Caco-2 (cell line): ENCODE data around the genes FBXO17 and EID2B.

- PRO-cap = no peak
- RRBS = no CpG with 5 or more reads among the region's 4 CpGs
These were observed 5.7 kb downstream of the EIF3K start for GRCh38 chr19:38624611-38625129.

DNA sequence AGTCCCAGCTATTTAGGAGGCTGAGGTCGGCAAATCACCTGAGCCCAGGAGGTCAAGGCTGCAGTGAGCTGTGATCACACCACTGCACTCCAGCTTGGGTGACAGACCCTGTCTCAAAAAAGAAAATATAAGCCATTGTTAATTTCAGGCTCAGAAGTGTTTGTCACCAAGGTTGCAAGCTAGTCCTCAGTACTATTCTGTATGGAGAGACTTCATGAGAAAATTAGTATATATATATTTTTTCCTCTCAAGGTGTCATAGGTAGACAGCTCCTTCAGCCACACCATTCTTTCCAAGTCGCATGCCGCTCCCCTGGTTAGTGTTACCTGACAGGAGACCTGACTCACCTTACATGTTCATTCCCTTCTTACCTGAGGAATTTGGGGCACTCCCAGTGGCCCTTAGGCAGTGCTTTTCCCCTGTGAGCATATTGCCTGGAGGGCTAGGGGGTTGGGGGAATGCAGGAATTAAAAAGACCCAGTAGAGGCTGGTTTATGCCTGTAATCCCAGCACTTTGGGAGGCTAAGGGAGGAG, 9.1 kb upstream of the ACTN4 start:
- PRO-cap = no peak
- RRBS = no CpG with 5 or more reads among the region's 3 CpGs

DNA sequence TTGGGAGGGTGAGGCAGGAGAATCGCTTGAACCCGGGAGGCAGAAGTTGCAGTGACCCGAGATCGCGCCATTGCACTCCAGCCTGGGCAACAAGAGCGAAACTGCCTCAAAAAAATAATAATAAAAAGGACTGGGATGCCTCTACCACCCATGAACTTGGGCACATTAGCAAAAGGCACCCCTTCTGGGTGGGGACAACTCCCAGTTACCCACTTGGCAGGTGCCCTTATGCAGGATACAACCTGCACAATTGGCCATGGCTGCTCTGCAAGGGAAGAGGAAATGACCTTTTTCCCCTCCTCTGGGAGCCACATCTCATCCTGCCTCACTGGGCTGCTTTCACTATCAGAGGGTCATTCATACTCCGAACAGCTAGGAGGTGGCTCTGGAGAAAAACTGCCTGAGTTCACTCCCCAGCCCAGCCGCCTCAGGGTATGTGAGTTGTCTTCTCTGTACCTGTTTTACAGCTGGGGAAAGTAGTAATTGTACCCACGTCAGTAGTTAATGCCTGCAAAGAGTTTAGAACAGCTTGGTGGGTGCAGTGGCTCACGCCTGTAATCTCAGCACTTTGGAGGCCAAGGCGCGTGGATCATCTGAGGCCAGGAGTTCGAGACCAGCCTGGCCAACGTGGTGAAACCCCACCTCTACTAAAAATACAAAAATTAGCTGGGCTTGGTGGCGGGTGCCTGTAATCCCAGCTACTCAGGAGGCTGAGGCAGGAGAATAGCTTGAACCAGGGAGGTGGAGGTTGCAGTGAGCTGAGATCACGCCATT, 7.0 kb upstream of the ACTN4 start:
- PRO-cap = no peak
- RRBS = no CpG with 5 or more reads among the region's 16 CpGs

- PRO-cap = no peak
- RRBS = no CpG with 5 or more reads among the region's 8 CpGs
These were observed 3.8 kb downstream of the ACTN4 start for GRCh38 chr19:38651000-38651870.

GRCh38 chr19:38655257-38655921, 7.9 kb downstream of the ACTN4 start:
- PRO-cap = no peak
- RRBS = no CpG with 5 or more reads among the region's 6 CpGs

DNA sequence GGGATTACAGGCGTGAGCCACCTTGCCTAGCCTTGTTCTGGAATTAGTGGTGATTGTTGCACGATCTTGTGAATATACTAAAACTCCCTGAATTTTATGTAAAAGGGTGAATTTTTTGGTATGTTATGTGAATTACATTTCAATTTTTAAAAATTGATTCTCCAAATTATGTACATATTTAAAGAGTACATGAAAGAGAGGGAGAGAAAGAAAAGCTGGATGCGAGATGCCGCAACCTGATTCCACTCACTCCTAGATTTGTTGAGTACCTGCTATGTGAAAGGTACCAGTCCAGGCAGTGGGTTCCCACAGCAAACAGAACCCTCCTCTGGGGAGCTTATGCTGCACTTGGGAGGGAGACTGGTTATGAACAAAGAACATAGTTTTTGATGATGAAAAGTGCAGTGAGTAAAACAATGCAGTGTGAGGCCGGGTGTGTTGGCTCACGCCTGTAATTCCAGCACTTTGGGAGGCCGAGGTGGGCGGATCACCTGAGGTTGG, 43.3 kb downstream of the ACTN4 start:
- PRO-cap = no peak
- RRBS = no CpG with 5 or more reads among the region's 8 CpGs

DNA sequence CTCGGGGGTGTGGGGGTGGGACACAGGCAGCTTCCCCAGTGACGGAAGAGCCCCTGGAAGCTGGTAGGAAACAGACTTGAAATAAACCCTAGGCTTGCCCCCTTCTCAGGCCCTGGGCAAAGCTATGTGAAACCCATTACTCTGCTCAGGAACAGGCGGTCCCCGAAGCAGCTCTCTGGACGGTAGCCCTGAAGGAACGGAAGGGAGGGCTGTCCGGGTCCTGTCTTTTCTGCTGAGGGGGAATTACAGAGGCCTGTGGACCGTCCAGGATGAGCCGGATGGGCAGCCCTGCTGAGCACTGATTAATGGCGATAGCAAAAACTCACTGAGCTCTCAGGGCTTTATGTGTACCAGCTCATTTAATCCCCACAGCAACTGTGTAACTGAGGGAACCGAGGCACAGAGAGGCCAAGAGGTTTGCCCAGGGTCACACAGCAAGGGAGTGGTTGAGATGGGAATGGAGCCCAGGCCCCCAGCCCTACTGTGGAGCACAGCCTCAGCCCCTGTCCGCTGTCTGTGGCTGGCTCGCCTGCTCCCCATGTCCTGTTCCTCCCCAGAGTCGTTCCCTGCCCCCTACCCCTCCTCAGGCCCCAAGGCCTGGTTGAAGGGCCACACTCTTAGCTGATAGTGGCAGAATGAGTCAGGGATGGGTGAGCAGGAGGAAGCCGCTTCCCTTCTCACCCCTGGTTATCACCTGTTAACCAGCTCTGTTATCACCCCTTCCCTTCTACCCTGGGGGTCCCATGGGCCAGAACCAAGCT, 21.4 kb downstream of the CAPN12 start:
- PRO-cap = no peak
- RRBS = 94% methylated on average over 3 of the region's 15 CpGs

DNA sequence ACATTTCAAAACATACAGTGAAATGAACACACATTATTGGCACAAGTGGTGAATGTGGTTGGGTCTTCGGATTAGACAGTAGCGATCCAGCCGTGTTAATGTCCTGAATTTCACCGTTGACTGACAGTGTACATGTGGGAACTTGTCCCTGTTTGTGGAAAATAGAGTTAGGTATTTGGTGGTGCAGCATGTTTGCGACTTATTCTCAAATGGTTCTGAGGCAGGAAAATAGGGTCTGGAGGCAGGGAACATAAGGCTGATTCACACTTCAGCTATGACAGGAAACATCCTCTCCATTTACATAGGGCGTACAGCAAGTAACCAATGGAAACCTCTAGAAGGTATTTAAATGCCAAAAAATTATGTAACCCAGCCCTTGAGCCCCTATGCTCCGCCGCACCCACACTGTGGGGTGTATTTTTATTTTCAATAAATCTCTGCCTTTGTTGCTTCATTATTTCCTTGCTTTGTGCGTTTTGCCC, 4.2 kb downstream of the LGALS7B start:
- PRO-cap = no peak
- RRBS = no CpG with 5 or more reads among the region's 9 CpGs

GRCh38 chr19:38799414-38799833, 10.4 kb downstream of the LGALS7B start:
- PRO-cap = no peak
- RRBS = no CpG with 5 or more reads among the region's 3 CpGs

DNA sequence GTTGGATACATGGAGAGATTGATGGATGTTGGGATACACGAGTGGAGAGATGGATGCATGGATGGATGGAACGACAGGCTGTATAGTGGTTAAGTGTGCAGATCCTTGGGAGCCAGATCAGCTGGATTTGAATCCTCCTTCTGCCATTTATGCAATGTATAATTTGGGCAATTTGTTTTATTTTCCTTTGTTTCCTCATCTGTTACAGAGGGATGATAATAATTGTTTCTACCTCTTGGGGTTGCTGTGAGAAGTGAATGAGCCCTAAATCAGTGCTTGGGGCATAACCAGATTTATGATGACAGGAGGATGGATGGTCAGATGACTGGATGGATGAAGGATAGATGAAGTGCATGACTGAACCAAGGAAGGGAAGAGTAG, 11.5 kb downstream of the LGALS4 start:
- PRO-cap = no peak
- RRBS = no CpG with 5 or more reads among the region's 2 CpGs

DNA sequence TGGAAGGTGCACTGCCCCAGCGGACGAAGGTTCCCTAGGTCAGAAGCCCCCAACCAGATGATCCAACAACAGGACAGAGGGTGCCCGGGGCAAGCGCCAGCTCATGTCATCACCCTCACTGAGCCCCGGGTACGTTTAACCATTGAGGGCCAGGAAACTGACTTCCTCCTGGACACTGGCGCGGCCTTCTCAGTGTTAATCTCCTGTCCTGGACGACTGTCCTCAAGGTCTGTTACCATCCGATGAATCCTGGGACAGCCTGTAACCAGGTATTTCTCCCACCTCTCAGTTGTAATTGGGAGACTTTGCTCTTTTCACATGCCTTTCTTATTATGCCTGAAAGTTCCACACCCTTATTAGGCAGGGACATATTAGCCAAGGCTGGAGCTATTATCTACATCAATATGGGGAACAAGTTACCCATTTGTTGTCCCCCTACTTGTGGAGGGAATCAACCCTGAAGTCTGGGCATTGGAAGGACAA, 5.7 kb downstream of the ECH1 start:
- PRO-cap = unidirectional peak, minus-strand start at position 244 of the sequence
- RRBS = no CpG with 5 or more reads among the region's 10 CpGs

DNA sequence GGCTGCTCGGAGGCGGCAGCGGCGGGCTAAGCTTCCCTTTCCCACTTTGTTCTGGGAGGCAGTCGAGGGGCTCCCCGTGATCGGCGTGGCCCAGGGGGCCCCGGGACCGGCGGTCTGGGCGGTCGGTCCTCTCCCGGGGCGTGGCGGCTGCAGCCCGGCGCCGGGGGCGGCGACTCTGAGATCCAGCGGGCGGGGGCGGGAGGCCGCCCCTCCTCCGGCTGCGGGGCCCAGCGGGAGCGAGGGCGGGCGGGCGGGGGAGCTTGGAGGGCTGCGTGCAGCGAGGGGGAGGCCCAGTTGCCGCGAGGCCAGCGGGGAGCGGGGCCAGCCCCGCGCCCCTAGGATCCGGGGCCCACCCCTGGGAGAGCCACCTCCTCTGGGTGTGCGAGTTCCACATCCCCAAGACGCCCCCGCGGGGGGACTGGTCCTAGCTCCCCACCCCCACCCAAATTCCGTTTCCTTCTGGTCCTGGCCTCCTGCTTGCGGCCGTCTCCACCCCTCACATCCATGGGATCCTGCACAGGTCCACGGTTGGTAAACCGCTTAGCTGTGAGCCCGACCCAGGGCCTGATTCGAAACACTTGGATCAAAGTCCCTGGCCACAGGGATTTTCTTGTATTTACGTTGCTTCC, at the start of gene FBXO17:
Gene FBXO17 (minus strand): TSS at position 151 of the 629 bp plus-strand sequence.
- PRO-cap = bidirectional peak, plus-strand start at position 293 of the sequence, minus-strand start at position 151 of the sequence; bidirectional peak, plus-strand start at position 499 of the sequence, minus-strand start at position 516 of the sequence
- RRBS = 2% methylated on average over 14 of the region's 53 CpGs

DNA sequence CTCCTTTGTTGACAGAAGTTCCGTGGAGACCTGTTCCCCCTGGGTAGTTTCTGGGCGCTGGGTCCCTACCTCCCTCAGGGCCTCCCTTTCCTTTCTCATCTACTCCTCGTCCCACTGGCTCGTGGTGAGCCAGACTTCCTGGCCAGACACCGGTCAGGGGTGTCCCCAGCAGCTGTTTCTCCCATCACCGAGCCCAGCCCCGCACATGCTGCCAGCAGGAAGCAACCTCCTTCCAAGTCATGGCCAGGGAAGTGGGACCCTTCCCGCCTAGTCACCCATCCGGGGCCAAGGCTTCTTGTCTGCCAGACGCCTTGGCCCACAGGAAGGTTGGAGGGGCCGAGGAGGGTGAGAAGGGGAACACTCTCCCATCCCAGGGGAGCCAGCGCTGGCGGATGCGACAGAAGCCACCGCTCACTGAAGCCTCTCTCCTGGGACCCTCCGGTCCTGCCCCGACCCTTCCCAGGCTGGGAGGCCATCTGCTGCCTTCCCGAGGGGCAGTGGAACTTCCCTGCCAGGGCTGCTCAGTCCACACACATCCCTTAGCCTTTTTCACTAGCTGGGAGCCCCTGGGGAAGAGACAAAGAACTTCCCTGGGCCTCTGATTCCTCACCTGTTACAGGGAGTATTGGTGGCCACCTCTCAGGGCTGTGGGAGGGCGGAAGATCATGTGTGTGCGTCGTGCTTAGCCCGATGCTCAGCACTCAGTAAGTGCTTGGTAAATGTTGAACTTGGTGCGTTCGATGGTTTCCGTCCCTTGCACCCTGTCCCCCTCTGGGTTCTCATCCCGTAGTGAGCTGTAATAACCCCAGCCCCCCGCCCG, 5.9 kb downstream of the PAK4 start:
- PRO-cap = no peak
- RRBS = no CpG with 5 or more reads among the region's 28 CpGs

- PRO-cap = no peak
- RRBS = no CpG with 5 or more reads among the region's 16 CpGs
These were observed 2.0 kb downstream of the IFNL1 start for GRCh38 chr19:39297992-39298726.

GRCh38 chr19:39342879-39343289, 663 bp downstream of the SAMD4B start:
- PRO-cap = no peak
- RRBS = 7% methylated on average over 5 of the region's 21 CpGs

DNA sequence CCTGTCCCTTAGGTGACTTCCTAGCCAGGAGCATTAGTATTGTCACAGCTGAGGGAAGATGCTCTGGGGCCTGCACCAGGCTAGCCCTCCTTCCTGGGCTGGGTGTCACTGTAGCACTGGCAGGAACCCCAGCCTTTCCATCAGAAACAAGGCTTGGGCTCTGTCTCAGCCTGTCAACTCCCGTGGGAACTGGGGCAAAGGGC, 18.0 kb downstream of the PAF1 start:
- PRO-cap = no peak
- RRBS = no CpG with 5 or more reads among the region's 1 CpG

DNA sequence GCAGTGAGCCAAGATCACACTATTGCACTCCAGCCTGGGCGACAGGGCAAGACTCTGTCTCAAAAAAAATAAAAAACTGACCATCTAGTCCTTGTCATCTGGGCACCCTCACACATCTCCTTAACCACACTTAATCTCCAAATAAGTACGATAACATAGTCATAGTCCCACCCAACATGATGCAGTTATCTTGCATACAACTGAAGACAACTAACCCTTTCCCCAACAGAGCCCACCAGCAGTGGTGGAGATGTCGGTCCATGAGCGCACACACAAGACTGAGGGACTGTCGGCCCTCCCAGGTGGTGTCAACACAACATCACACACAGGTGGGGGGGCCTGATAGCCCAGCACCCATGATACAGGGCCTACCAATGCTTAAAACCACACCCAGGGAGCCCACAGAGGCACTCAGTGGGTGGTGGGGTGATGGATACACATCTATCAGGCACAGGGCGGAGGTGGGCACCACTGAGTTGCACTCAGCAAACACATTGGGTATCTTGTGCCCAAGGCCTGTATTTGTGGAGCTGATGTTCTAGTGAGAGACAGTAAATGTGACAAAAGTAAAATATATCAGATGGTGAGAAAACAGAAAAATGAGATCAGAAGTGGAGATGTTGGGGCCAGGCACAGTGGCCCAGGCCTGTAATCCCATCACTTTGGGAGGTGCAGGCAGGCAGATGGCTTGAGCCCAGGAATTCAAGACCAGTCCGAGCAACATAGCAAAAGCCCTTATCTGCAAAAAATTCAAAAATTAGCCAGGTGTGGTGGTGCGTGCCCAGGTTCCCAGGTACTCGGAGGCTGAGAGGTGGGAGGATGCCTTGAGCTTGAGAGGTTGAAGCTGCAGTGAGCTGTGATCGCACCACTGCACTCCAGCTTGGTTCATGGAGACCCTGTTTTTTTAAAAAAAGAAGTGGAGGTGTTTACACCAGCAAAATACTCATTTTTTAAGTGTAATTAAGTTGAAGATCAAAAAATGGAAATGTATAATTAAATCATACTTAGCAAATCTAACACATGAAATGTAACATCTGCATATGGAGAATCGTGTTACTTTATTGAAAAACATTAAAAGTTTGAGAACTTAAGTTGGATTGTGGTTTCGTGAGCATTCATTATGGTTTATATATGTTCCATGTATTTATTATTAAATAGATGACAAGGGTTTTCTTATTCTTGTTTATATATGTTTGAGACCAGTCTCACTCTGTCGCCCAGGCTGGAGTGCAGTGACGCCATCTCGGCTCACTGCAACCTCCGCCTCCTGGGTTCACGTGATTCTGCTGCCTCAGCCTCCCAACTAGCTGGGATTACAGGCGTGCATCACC, 6.7 kb upstream of the ZFP36 start:
- PRO-cap = no peak
- RRBS = no CpG with 5 or more reads among the region's 18 CpGs

- PRO-cap = no peak
- RRBS = no CpG with 5 or more reads among the region's 20 CpGs
These were observed 935 bp downstream of the TIMM50 start for GRCh38 chr19:39481405-39482141.

GRCh38 chr19:39532092-39533350, at the start of gene EID2B:
Gene EID2B, minus strand, starts transcription at chr19:39532852.
- PRO-cap = unidirectional peak, minus-strand start at chr19:39532817
- RRBS = 6% methylated on average over 17 of the region's 77 CpGs

DNA sequence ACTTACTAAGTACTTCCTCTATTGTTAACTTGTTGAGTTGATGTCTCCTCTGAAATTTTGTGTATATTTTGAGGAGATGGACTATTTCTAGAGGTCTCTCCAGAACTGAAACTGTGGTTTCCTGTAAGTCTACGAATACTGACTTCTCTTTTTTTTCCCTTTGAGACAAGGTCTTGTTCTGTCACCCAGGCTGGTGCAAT, 12.3 kb upstream of the EID2 start:
- PRO-cap = no peak
- RRBS = no CpG with 5 or more reads among the region's 1 CpG